Aortic smooth muscle cell (primary cell): Measurements from ENCODE around the genes HPF1, HMGB2, SPATA4 and VEGFC.

DNA sequence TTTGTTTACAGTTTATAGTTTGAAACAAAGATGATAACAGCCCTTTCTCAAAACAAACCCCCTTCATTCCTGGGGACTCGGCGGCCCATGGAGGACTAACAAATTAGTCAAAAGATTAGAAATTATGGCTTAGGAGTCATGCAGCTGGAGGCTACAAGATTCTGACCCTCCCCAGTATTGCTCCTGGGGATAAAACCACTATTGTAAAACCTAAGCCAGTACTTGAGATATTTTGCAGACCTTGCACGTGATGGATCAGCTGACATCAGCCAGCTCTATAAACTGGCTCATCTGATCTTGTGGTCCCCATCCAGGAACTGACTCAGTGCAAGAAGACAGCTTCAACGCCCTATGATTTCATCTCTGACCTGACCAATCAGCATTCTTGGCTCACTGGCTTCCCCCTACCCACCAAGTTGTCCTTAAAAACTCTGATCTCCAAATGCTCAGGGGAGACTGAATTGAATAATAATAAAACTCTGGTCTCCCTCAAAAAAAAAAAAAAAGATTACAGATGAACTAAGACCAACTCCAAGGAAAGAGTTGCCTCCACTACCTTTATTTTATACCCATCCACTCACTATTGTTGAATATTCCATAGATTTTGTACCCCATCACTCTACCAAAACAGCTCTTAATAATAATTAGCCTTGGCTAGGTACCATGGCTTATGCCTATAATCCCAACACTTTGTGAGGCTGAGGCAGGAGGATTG is 30.2 kb downstream of the DDX60L start:
- RRBS, result no CpG with 5 or more reads among the region's 4 CpGs

GRCh38 chr4:168558259-168559014 is 61.6 kb downstream of the PALLD start:
- RRBS, result no CpG with 5 or more reads among the region's 7 CpGs

DNA sequence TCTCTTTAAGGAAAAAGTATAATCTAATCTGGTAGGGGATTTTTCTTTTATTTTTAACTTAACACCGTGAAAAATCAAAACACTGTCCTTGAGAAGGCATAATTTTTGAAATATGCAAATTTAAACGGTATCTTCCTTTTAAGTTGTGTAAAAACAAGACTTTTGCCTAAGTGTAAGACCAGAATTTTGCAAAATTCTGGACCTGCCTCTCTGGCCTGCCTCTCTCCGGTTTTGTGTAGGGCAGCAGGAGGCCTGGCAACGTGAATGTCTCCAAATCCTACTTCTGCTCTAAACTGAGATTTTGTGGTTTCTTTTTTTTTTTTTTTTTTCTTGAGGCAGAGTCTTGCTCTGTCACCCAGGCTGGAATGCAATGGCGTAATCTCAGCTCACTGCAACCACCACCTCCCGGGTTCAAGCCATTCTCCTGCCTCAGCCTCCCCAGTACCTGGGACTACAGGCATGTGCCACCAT is 220.2 kb downstream of the CBR4 start:
- RRBS, result no CpG with 5 or more reads among the region's 6 CpGs

DNA sequence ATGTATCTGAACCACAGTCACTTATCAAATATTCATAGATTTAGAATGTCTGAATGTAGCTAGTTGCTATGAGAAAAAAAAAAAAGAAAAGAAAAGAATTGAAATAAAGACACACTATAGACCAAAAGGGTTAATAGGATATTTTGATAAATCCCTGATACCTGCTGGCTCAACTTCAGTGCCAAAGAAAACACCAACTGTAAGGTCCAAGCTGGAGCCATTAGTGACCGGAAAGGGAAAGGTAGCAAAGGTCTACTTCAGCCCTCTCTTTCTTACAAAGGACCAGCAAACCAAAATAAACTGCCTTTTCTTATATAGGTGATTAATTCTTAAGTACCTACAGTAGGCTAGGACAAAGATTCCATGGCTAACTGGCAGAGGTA is 9.8 kb downstream of the CBR4 start:
- RRBS, result no CpG with 5 or more reads among the region's 1 CpG

DNA sequence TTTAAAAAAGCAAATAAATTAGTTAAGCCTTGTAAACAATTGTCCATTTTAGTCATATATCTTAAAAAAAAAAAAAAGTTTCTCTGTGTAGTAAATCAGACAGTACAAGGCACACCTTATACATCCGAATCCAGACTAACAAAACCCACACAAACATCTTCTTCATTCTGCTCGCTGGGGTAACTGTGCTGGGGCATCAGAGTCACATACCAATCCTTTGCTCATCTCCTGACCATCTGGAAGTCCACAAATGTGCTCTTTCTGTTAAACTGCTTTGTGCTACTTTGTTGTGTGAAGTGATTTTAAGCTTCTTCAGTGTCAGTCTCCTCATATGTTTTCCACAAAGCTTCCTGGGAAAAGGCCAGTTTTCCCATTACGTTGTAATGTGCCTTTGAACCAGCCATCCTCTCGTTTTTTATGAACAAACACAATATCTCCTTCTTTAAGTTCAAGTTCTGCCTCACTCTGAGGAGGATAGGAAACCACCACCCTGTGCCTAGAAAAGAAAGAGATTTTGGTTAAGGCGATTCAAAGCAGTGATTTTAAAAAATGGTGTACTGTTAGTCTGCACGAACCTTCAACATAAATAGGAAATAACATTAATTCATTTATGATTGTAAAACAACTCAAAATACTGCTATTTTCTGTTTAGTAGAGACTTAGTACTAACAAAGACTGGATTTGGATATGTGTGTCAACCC is 86.3 kb upstream of the CBR4 start:
- RRBS, result no CpG with 5 or more reads among the region's 6 CpGs

GRCh38 chr4:169124554-169125136 is 114.6 kb upstream of the CBR4 start:
- RRBS, result no CpG with 5 or more reads among the region's 2 CpGs

GRCh38 chr4:169201392-169202039 is 69.2 kb downstream of the SH3RF1 start:
- RRBS, result no CpG with 5 or more reads among the region's 2 CpGs

DNA sequence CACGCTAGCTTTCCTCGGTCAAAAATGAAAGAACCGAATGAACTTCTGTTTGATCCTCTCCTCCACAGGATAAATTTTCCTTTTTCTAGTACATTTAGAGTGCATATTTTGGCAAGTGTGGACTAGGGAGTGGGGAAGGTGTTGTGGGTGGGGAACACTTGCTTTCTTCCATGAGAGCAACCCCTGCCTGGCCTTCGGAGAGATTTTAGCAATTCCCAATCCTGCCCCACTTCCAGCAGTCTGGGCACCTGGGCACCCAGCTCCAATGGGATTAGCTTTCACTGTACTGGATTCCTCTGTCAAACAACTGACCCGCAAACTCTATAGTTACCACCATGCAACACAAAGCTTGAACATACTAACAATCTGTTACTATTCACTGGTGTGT is 50.4 kb downstream of the SH3RF1 start:
- RRBS, result no CpG with 5 or more reads among the region's 5 CpGs

DNA sequence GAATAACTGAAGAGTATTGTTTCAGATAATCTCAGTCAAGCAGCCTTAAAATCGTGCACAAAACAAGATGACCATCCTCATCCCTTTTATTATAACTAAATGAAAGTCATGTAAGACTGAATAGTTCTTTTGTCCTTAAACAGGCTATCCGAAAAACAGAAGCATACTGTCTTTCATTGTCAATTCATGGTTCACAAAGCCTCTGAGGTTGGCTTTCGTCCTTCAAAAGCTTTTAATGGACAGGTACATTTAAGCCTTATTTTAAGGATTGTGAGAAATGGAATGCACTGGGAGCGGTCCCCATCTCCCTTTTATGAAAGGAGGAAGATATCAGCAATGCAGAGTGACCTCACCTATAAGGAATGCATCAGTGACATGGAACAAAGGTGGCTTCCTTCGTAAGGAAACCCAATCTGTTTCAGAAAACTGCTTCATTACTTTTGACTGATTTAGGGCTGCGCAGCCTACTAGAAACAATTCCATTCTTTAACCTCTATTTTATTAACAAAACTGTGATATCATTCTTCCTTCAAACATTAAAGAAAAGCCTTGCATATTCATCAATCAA is 19.3 kb downstream of the SH3RF1 start:
- RRBS, result no CpG with 5 or more reads among the region's 6 CpGs

DNA sequence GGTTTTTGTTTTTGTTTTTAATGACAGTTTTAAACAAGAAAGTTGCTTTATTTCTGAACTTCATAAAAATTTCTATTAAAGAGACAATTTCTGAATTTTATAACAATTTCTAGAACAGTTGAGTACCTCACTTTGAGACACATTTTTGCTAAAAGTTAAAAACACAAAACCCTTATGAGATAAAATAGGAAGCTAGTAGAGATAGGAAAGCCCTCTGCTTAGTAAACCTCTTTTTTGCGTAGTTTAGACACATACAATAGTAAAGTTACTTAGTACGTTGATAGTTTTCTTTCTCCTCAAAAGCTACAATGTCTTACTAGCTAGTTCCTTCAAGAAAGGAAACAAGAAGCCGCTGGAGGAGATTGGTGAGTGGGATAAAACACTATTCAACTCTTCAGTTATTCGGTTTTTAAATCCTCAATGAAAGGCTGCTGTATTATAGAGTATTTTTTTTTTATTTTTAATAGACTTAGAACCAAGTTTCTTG is 38.9 kb downstream of the CLCN3 start:
- RRBS, result no CpG with 5 or more reads among the region's 4 CpGs

GRCh38 chr4:169757399-169758181 is at the start of gene HPF1:
Gene HPF1, minus strand, starts transcription at chr4:169757944.
- RRBS, result under 1% methylated on average over 11 of the region's 51 CpGs

GRCh38 chr4:173334129-173334512 is at the start of gene HMGB2:
Gene HMGB2, minus strand, starts transcription at chr4:173334358.
- RRBS, result no CpG with 5 or more reads among the region's 30 CpGs

GRCh38 chr4:173368004-173368491 is 2.7 kb upstream of the SAP30 start:
- RRBS, result no CpG with 5 or more reads among the region's 5 CpGs

GRCh38 chr4:173414914-173415516 is 16.1 kb upstream of the SCRG1 start:
- RRBS, result no CpG with 5 or more reads among the region's 4 CpGs

GRCh38 chr4:174532375-174532816 is 10.1 kb upstream of the HPGD start:
- RRBS, result no CpG with 5 or more reads among the region's 2 CpGs

GRCh38 chr4:175266982-175267181 is 348.7 kb downstream of the ADAM29 start:
- RRBS, result no CpG with 5 or more reads among the region's 3 CpGs

DNA sequence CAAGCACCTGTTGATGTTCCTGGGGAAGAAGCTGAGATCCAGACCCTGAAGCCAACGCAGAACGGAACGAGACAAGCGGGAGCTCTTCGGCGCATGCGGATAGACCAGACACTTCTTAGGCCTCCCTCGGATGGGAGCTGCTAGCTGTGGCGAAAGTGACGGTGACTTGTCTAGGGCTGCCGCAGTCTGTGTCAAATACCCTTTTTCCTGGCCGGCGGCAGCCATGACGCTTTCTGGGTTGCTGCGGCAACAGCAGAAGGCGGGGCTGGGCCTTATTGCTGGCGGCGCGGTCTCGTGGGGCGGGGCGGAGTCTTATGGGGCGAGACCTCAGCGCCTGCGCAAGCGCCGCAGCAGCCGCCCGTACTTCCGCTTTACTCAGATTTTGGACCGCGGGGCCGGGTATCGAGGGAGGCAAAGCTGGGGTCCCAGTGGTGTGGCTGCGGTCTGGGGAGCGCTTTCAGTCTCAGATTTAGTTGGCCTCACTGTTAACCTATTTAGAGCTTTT is at the start of gene SPATA4:
TSS of gene SPATA4 (minus strand) at position 248 of the 505 bp plus-strand sequence.
- RRBS, result no CpG with 5 or more reads among the region's 36 CpGs

GRCh38 chr4:176230890-176231409 is 35.6 kb upstream of the SPATA4 start:
- RRBS, result no CpG with 5 or more reads among the region's 7 CpGs

DNA sequence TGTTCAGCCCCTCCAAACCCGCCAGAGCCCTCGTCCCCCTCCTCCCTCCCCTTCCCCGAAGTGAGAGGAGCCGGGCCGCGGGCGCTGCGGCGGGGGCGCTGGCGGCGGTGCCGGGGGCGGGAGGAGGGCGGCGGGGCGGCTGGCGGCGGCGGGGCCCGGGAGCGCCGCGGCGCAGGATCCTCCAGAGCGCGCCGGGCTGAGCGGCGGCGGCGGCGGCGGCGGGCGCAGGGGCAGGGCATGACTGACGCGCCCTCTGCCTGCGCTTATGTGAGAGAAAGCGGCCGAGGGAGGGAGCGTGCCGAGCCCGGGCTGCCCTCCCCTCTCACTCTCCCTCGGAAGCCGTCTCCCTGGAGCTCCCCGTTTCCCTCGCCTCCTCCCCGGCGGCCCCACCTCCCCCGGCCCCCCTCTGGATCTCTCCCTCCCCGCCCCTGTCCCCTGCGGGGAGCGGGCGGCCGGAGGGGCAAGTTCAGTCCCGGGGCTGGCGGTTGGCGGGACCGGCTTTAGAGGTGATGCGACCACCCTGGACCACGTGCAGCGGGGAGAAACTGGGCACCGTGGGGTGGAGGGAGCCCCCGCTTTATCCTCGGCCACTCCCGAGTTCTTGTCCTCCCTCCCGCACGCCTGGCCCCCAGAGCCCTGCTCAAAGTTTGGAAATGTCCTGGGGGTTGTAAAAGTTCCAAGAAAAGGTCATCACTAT is at the start of gene VEGFC:
TSS of gene VEGFC (minus strand) at position 239 of the 697 bp plus-strand sequence.
- RRBS, result under 1% methylated on average over 43 of the region's 69 CpGs

- RRBS, result no CpG with 5 or more reads among the region's 3 CpGs
Observed at GRCh38 chr4:177010282-177010855, 217.6 kb upstream of the VEGFC start.